MCF 10A (cell line): ENCODE results near the genes MGMT and BNIP3.

DNA sequence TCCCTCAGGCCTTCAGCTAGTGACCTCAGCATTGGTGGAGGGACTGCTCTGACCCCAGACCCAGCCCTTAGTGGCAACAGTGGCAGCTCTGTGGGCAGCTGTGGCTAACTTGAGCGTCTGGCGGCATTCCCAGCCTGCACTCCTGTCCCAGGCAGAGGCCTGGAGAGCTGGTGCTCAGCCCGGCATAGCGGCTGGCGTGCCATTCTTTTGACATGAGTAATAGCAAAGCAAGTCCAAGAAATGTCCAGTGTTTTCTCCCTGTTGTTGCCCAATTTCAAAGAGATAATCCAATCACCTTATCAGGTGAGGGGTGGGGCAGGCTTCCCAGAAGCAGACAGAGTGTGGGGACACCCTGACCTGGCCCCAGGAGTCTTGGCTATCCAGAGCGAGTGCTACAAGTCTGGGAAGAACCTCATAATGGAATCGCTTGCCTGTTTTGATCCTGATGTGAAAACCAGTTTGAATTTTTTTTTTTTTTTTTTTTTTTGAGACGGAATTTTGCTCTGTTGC lies 16.1 kb downstream of the PTPRE start:
- PRO-cap, result bidirectional peak, plus-strand start at position 383 of the sequence, minus-strand start at position 146 of the sequence
- RRBS, result no CpG with 5 or more reads among the region's 8 CpGs

GRCh38 chr10:128048739-128049325 lies 77.4 kb downstream of the MKI67 start:
- PRO-cap, result no peak
- RRBS, result no CpG with 5 or more reads among the region's 9 CpGs

DNA sequence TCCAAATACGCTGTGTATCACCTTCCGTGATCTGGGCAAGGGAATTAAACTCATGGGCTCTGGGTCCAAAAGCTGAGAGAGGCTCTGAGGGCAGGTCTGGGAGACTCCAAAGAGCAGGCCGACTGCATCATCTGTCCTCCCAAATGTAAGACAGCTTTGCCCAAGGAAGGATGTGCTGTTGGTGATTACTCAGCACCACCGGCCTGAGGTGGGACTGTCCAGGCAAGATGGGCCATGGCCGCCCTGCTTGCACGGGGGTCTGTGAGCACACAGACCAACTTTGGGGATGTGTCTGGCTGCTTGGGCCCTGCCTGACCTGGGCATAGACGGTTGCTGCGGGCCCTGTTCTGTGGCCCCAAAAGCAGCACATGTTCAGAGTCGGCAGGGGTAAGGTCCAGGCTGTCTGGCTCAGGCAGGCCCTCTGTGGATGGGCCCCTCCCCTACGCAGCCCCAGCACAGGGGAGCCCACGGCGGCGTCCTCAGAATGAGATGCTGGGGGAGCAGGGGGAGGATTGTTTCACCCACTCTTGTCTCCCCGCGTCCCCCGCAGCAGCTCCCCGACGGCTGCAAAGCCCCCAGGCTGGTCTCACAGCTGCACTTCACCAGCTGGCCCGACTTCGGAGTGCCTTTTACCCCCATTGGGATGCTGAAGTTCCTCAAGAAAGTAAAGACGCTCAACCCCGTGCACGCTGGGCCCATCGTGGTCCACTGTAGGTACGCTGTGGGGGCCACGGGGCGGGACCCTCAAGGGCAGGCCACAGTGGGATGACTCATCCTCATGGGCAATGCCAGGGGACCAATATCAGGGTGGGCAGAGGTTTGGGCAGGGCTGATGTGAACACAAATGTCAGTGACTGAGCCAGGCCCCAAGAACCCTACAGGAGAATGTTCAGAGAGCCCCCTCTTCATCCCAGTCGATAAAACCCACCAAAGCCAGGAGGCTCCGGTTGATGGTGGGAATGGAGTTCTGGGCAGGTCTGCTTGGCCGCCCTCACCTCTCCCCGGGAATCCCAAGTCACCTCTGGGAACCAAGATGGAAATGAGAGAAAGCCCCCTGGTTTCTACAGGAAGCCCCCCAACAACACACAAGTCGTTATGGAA lies 58.3 kb downstream of the MKI67 start:
- PRO-cap, result no peak
- RRBS, result 96% methylated on average over 3 of the region's 32 CpGs

DNA sequence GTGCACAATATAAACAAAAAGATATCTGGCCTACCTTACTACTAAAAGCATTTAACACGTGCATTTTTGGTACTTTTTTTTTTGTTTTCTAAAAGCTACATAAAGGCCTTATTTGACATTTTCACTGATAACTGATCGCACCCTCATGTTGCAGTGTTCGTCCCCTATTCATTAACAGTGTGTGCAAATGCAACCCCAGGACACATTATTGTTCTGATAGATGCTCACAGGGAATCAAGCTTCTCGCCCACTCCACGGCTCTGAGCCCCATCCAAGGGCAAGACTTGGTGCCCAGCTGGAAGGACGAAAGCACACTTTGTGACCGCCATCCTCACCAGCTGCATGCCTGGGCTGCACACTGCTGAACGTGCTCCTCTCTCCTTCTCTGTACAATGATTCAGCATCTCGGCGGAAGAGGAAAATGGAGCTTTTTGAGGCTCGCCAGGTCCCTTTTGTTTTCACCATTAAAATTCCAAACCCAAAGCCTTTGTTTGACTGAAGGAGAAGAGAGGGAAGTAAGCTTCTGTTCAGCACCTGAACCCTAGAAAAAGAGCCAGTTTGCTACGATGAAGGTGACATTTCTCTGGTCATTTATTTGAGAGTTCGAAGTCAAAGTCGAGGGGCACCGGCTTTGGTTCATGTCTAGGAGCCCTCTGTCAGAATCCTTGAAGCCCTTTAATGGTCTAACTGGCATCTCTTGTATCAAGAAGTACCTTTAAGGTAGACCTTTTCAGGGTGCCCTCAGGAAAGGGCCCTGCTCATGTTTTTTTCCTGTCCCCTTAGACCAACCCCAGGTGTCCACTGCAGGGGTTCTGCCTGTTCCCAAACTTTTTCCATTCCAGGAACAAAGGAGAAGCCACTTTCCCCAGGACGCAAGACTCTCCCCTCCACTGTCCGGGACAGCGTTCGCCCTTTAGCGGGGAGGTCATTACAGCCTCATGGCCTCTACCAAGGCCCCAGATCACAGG lies 41.7 kb downstream of the MKI67 start:
- PRO-cap, result no peak
- RRBS, result no CpG with 5 or more reads among the region's 20 CpGs

GRCh38 chr10:128220945-128221709 lies 94.9 kb upstream of the MKI67 start:
- PRO-cap, result no peak
- RRBS, result no CpG with 5 or more reads among the region's 16 CpGs

- PRO-cap, result bidirectional peak, plus-strand start at chr10:129467244, minus-strand start at chr10:129466998
- RRBS, result 2% methylated on average over 3 of the region's 102 CpGs
Observed at GRCh38 chr10:129466572-129467457, at the start of gene MGMT. MGMT (plus strand) TSS chr10:129467241.

GRCh38 chr10:129470523-129470899 lies 3.5 kb downstream of the MGMT start:
- PRO-cap, result no peak
- RRBS, result no CpG with 5 or more reads among the region's 8 CpGs

DNA sequence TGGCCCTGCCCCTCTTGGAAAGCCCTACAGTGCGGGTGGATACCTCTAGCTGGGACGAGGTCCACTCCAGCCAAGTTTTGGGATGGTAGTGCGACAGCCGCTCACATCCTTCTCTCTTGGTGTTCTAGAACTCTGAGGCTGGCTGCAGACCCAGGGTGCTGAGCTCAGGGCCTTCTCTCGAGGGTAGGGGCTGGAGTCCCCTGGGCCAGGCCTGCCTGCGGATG lies 243.1 kb downstream of the MGMT start:
- PRO-cap, result no peak
- RRBS, result no CpG with 5 or more reads among the region's 6 CpGs

DNA sequence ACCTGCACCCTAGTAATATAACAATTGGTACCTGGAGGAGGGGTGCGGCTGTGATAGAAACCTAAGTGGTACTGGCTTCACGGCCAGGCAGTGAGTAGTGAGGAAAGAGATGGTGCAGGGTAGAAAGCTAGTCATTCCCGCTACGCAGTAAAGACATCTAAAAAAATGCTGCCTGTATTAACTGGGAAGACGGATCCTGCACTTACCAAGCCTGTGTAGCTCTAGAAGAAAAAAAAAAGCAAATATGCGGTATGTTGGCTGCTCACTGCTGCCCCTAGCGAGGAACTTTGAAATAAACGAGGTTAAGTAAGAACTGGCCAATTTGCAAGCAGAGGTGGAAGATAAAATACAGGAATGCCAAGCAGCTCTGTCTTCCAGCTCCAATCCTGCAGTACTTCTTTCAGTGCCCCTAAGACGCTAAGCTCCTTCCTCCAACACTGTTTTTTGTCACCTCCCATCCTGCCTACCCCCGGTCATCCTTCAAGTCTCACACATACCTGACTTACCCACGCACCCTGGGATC lies 945 bp downstream of the C10orf143 start:
- PRO-cap, result bidirectional peak, plus-strand start at position 331 of the sequence, minus-strand start at position 221 of the sequence
- RRBS, result no CpG with 5 or more reads among the region's 11 CpGs

GRCh38 chr10:131310537-131310888 lies 1.0 kb downstream of the TCERG1L start:
- PRO-cap, result no peak
- RRBS, result no CpG with 5 or more reads among the region's 9 CpGs

GRCh38 chr10:131626653-131627034 lies 274.2 kb upstream of the PPP2R2D start:
- PRO-cap, result unidirectional peak, minus-strand start at chr10:131626830
- RRBS, result no CpG with 5 or more reads among the region's 2 CpGs

DNA sequence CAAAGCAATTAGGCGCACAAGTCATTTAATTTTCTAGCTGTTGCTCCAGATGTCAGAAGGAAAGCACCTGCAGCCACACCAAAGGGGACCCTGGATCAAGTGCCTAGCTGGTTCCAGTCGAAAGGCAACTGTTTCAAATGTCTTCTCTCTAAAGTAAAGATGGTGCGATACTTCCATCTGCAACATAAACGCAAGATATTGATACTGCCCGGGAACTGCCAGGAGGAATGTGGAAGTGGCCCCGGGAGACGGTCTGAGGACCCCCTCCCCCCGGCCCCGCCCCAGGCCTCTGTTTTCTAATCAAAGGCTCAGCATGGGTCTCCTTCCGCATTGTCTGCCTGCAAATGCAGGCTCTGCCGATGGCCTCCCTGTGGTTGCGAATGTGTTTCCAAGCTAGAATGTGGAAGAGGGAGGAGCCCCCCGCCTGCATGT lies 224.1 kb upstream of the PPP2R2D start:
- PRO-cap, result no peak
- RRBS, result no CpG with 5 or more reads among the region's 13 CpGs

GRCh38 chr10:131808976-131809410 lies 91.8 kb upstream of the PPP2R2D start:
- PRO-cap, result no peak
- RRBS, result no CpG with 5 or more reads among the region's 7 CpGs

GRCh38 chr10:131901358-131902183 lies 763 bp downstream of the PPP2R2D start:
- PRO-cap, result bidirectional peak, plus-strand start at chr10:131901809, minus-strand start at chr10:131901741
- RRBS, result no CpG with 5 or more reads among the region's 62 CpGs

DNA sequence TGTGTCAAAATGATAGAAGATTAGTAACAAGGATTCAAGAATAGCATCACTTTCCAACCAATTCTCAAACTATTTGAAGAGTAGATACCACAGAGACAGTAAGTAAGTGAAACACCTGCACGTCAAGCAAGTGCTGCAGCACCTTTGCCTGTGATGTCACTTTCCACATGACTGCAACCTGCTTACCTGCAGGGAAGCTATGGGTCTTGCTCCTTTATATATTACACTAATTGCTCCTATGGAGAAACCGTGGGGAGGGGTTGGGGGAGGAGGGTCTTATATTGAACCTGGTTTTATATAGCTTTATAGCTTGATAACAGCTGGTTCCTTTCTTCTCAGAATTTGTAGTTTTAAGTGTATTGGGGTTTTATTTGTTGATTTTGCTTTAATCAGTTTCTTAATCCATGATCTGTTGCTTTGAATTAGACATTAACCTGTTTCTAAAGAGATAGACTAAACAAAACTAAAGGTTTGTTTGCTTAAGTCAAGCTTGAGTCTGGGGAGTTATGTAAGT lies 5.2 kb downstream of the PPP2R2D start:
- PRO-cap, result no peak
- RRBS, result no CpG with 5 or more reads among the region's 2 CpGs

- PRO-cap, result no peak
- RRBS, result no CpG with 5 or more reads among the region's 24 CpGs
Observed at GRCh38 chr10:131955304-131956073, 26.2 kb downstream of the BNIP3 start.

GRCh38 chr10:131981176-131981661 lies 504 bp downstream of the BNIP3 start:
- PRO-cap, result no peak
- RRBS, result 4% methylated on average over 14 of the region's 37 CpGs

- PRO-cap, result bidirectional peak, plus-strand start at chr10:131982185, minus-strand start at chr10:131981923
- RRBS, result under 1% methylated on average over 14 of the region's 127 CpGs
Observed at GRCh38 chr10:131981662-131982551, at the start of gene BNIP3. BNIP3 (minus strand) TSS chr10:131981923.

DNA sequence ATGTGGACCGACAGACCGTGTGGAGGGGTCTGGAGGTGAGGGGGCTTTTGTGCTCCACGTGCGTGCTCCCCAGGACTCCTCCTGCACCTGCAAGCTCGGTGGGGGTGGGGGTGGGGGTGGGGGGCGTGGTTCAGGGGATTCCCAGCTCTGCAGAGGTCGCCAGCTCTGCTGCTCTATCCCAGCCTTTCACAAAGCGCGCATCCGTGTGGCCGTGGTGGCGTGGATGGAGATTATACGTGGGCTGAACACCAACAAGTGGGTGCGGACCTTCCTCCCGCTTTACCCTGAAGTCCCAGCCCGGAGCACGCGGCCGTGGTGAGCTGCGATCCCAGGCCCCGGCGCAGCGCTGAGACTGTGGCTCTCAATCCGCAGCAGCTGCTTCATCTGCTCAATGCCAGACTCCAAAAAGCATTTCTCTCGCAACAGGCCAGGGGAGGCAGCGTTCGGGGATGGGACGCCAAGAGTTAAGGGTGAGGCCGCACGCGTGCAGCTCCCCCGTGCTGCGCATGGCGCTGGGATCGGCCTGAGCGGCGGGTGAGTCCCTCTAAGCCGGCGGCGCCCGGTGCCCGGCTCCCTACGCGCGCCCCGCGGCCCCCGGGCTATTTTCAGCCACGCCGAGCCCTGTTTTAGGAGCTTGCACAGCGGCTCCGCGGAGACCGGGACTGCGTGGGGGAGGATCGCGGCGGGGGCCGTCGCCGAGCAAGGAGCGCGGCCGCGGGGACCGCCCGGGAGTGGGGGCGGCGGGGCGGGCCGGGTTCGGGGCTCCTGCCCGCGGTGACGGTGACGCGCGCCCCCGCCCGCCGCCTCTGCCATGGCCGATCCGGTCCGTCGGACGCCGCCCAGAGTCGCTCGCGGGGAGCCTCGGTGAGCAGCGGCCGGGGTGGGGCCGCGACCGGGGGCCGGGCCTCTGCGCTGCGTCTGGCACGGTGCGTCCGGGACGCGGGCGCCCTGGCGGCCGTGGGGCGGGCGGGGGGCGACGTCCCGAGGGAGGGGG lies 29.6 kb upstream of the JAKMIP3 start:
- PRO-cap, result no peak
- RRBS, result 86% methylated on average over 43 of the region's 112 CpGs

DNA sequence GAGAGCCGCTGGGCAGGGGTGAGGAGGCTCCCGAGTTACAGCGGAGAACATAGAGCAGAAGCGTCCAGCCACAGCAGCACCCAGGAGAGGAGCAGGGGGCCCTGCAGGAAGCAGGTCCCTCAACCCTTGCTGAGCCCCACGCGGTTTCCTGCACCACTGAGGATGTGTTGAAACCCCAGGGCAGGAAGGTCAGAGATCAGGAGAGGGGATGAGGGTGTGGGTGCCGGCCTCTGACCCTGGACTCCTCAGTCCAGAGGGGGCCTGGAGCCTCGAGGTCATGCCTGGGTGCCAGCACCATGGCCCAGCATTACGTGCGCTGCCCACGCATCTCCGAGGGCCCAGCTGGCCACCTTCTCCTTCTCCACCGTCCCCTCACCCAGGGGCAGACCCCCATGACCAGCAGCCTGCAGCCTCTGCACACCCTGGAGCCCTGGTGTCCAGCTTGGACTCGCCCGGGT lies 52.2 kb downstream of the STK32C start:
- PRO-cap, result no peak
- RRBS, result no CpG with 5 or more reads among the region's 15 CpGs